LUHMES (cell line): ENCODE measurements around a stretch of chr1.

DNA sequence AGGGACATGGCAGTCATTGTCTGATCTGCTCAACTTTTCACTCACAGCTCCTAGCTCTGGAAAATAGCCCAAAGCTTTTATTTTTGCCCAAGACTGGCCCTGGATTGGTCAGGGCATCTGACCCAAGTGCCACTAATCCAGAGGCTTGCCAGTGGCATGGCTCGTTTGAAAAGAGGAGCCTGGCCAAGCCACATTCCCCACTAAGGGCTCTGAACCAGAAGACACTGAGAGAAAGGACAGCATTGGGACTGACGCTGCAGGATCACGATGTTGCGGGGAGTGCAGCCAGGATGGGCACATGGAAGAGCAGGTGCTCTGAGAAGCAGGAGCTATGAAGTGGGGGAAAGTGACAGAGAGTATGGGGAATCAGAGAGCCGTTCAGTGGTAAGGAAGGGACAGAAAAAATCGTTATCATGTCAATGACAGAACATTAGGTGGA lies 44.9 kb upstream of the TSPAN2 start:
- PRO-cap = no peak

DNA sequence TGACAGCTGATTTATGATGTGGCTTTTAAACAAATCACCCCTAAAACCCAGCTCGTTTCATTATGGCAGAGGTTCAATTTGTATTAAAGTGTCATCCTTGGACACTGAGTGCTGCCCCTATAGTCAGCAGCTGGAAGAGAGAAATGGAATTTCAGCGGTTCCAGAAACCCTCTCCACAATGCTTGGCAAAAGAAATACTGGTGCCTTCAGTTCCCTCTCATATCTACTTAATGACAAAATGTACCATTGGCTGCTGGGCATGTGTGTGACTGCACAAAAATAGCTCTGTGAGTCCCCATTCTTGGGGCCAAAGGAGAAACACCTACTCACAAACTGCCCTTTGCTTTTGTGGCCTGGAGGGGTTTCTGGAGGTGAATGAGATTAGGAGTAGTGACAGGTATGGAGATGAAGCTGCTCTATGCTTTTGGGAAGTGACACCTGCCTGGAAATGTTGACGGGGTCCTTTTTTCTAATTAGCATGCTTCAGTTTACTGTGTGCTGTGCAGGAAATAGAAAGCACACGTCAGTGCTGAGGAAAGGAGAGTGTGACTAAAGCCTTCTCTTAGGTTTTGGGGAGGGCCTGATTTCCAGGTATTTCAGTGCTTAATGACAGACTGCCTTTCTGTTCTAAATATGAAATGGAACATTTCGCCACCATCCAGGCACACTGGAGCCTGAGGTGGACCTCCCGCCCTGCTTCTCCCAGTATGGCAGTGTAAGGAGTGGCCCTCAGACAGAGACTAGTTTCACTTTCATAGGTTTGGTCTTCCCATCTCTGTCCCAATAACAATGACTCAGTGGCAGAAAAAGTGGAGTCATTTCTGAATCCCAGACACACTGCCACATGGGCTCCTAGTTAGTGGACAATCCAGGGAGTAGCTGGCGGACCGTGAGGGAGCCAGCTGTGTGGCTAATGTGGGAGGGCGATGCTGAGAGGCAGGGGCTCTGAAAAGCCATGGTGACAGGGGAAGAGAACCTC lies 95.3 kb upstream of the TSPAN2 start:
- PRO-cap = no peak

- PRO-cap = no peak
These were observed 121.9 kb downstream of the NGF start for GRCh38 chr1:115215956-115216734.

DNA sequence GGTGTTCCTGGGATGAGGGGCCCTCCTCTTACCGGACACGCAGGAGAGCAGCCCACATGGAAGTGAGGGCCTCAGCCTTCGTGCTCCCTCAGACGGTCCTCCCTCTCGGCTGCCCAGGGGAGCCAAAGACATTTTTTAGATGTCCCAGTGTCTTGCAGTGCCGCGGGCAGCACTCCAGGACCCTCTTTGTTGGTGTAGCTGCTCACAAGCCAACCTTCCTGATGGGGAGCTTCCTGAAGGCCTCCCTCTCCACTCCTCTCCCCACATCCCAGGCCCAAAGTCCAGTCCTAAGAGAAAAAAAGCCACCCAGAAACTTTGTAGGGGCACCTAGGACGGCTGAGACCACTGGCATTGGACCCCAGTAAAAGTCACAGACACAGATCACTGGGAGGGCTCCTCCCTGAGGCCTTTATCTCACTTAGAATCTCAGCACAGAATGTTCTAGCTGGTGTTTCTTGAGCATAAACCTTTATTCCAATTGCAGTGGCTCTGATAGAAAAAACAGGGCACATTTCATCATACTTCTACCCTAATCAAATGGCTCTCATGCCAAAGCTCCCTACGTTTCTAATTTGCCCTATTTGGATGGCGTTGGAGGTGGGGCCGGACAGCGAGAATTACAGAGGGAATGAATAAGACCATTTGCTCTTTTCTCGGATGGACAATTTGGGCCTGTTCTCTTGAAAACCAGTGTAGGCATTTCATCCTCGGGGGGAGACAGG lies 54.0 kb downstream of the NGF start:
- PRO-cap = no peak

GRCh38 chr1:115650862-115651373 lies 9.1 kb downstream of the VANGL1 start:
- PRO-cap = no peak

GRCh38 chr1:115671195-115671920 lies 29.6 kb downstream of the VANGL1 start:
- PRO-cap = no peak

GRCh38 chr1:115782628-115783283 lies 14.2 kb upstream of the CASQ2 start:
- PRO-cap = no peak

DNA sequence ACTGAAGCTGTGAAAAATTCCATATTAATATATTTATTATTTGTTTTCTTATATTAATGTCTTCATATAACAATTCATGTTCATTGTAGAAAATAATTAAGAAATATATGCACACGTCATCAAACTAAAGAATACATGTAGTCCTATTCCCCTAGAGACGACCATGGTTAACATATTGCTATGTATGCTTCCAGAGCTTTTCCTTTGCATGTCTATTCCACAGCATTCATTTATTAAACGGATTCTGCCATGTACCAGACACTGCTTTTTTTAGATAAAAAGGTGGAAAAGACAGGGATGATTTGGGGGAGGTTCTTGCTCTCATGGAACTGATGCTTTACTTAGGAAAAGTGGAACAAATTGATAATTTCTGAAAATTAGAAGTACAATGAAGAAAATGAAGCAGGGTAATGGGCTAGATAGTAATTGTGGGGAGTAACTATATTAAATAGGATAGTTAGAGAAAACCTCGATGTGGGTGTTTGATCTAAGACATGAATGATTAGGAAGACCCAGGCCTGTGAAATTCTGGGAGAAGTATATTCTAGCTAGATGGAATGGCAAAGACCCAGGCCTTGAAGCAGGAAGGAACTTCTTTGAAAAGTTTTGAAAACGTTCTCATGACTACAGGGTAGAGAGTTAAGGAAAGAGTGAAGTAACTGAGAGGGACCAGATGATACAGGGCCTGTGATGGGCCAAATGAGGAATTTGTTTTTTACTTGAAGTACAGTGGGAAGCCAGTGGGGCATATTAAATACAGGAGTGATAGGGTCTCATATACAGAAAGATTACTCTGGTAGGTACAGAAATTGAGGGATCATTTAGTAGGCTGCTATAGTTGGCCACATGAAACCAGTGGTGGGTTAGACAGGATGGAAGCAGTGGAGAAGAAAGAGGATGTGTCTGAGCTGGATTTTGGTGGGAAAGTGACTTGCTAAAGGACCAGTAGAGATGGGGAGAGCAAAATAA lies 47.3 kb downstream of the SLC22A15 start:
- PRO-cap = no peak

- PRO-cap = no peak
These were observed 34.7 kb downstream of the MAB21L3 start for GRCh38 chr1:116145921-116146234.

DNA sequence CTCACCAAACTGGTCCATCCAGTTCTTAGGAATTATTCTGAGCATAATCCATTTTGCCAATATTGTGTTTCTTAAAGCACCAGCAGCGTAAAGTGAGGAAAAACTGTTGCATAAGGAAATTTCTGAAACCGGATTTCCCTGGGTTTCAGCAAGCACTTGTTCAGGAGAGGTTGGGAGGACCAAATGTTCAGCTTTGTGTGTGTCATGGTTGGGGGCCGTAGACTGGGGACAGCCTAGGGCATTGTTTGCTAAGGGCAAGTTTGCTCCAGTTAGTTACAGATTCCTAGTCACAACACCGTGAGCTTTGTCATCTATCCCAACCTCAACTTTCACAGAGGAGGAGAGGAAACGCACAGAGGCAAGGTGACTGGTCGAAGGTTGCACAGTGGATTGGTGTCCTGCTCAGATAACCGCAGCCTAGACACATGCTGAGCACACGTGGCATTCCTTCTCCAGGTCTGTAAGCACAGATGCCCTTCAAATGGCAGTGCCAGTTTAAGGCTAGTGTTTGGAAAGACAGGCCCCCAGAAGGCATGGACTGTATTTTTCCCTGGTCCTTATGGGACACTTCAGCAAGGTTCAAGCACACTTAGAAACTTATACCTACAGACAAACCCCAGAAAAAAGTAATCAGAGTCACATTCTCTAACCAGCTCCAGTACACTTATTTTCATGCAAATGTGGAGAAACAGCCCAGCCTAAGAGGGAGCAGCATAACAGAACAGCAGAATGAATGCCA lies 60.7 kb upstream of the ATP1A1 start:
- PRO-cap = no peak

GRCh38 chr1:116380845-116381317 lies 7.8 kb downstream of the ATP1A1 start:
- PRO-cap = no peak

GRCh38 chr1:116396151-116397162 lies 23.4 kb downstream of the ATP1A1 start:
- PRO-cap = no peak

- PRO-cap = no peak
These were observed 60.4 kb downstream of the ATP1A1 start for GRCh38 chr1:116433165-116434137.

GRCh38 chr1:116476328-116476852 lies 94.4 kb downstream of the CD58 start:
- PRO-cap = no peak

DNA sequence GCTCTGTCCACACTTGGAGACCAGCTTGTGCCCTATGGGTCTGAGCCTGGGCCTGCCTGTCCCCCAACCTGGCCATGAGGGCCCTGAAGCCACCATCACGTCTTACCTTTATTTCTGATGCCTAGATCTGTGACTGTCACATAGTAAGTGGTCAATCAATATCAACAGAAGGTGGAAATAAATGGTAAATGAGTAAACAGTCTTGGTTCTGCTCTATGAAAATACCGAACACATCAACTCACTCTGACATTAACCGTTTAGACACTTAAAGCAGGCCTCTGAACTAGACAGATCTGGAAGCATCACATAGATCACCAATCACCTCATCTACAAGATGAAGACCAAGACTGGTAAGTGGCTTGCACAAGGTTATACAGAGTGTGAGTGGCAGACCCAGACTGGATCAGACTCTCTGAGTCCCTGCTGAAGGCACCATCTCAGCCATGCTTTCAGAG lies 79.6 kb downstream of the CD58 start:
- PRO-cap = no peak

- PRO-cap = no peak
These were observed 78.5 kb downstream of the CD58 start for GRCh38 chr1:116492361-116492785.

- PRO-cap = no peak
These were observed 67.2 kb downstream of the CD58 start for GRCh38 chr1:116503447-116504302.

DNA sequence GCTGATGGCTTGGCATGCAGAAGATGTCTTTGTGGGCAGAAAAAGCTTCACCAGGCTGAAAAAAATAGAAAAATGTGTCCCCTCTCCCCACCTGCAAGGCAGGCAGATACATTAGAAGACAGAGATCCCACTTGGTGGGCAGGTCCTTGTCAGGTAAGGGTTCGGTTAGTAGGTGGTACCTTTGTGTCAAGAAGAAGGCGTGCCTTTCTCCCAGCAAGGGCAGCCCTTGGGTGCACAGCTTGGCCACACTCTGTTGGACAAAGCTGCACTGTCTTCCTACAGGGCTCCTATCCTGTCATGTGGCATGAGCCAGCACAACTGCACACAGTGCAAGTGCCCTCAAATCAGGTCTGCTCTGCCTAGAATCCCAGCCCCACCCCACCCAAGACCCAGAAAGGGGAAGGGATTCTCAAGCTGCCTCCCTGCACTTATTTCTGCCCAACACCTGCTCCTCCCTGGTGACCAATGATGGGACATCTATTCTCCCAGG lies 42.8 kb upstream of the IGSF3 start:
- PRO-cap = no peak

GRCh38 chr1:116764374-116765002 lies 10.3 kb downstream of the CD2 start:
- PRO-cap = no peak

GRCh38 chr1:116914946-116915770 lies 5.4 kb downstream of the PTGFRN start:
- PRO-cap = no peak